Psoas muscle (tissue), 2 donors: ENCODE measurements around a stretch of chr17.

- PRO-cap, 2 experiments: no peak in any of the 2 experiments
These were observed 439.1 kb upstream of the SOX9 start for GRCh38 chr17:71681626-71682142.

- PRO-cap, 2 experiments: peak in 2 of 2 experiments; most common minus-strand start chr17:72120858 (in 2)
These were observed 702 bp upstream of the SOX9 start for GRCh38 chr17:72119693-72120943.

- PRO-cap, 2 experiments: no peak in any of the 2 experiments
These were observed 62.4 kb downstream of the SOX9 start for GRCh38 chr17:72183207-72183722.

GRCh38 chr17:72422718-72423600 lies 302.1 kb downstream of the SOX9 start:
- PRO-cap, 2 experiments: no peak in any of the 2 experiments

- PRO-cap, 2 experiments: no peak in any of the 2 experiments
These were observed 324.2 kb downstream of the SOX9 start for GRCh38 chr17:72444971-72445417.

- PRO-cap, 2 experiments: no peak in any of the 2 experiments
These were observed 368.4 kb downstream of the SOX9 start for GRCh38 chr17:72488999-72489757.

GRCh38 chr17:72550482-72551051 lies 429.7 kb downstream of the SOX9 start:
- PRO-cap, 2 experiments: no peak in any of the 2 experiments

- PRO-cap, 2 experiments: no peak in any of the 2 experiments
These were observed 437.4 kb downstream of the SOX9 start for GRCh38 chr17:72558015-72558908.

- PRO-cap, 2 experiments: peak in 2 of 2 experiments; most common minus-strand start chr17:72592804 (in 2)
These were observed 471.6 kb downstream of the SOX9 start for GRCh38 chr17:72592148-72593062.

GRCh38 chr17:72602853-72603536 lies 482.2 kb downstream of the SOX9 start:
- PRO-cap, 2 experiments: no peak in any of the 2 experiments

GRCh38 chr17:72632059-72632916 lies 460.2 kb downstream of the SLC39A11 start:
- PRO-cap, 2 experiments: no peak in any of the 2 experiments

DNA sequence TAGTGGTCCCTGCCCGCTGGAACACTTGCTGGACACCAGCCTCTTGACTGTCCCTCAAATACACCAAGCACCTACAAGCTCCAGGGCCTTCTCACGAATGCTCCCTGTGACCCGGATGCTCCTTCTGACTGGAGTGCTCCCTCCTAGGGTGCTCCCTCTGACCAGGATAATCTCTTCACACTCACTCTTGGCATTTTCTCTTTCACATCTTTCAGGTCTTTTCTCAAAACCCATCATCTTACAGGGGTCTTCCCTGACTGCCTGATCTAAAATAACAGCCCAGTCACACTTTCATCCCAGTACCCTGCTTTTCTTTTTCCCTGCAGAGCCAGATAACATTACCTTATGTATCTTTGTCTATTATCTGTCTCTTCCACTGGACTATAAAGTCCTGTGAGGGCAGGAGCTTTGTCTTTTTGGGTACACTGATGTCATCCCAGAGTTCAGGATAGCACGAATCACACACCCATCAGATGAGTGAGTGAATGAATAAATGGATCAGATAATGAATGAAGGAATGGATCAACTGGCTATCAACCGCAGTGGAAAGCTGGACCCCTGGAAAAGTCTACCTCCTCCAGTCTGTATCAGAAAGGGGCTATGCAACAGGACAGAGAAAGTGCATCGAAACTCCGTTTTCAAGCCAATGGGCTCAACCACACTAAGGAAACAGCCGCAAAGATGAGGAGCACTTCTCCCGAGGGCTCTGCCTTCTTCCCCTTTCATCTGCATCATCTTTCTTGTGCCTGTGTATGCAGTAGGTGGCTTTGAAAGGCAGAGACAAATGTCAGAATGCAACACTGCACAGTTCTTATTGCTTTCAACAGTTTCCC lies 205.6 kb downstream of the SLC39A11 start:
- PRO-cap, 2 experiments: no peak in any of the 2 experiments

GRCh38 chr17:72968674-72969299 lies 123.7 kb downstream of the SLC39A11 start:
- PRO-cap, 2 experiments: no peak in any of the 2 experiments

DNA sequence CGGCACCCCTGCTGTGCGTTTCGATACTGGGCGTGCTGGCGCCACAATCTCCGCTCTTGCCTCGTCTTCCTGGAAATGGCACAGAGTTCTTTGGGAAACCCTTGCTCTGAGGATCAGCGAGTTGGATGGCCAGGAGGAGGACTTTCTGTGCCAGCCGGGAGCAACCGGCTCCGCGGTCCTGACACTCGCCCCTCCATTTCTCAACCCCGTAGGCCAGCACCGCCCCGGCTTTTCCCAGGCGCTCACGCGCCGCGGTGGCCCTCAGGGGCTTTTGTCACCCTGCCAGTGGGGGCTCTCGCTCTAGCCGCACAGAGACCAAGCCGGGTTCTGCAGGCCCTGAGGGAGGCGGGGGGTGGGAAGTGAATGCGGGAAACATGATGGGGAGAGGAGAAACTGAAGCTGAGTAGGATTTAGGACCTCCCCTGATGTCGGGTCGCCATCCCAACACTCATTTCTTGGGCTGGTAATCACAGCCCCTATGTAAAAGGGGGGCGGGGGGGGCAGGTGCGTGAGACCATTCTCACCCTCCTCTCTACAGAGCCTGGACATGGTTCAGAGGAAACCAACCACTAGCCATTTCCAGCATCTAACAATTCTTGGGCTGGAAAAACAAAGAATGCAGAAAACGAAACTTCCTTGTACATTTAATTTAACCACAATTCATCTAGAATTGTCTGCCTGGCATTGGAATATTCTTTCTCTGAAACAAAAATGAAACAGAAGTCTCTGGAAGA lies 1.3 kb downstream of the SSTR2 start:
- PRO-cap, 2 experiments: no peak in any of the 2 experiments

GRCh38 chr17:73278162-73278819 lies 16.6 kb upstream of the CPSF4L start:
- PRO-cap, 2 experiments: no peak in any of the 2 experiments

GRCh38 chr17:73300309-73300686 lies 11.5 kb downstream of the CDC42EP4 start:
- PRO-cap, 2 experiments: no peak in any of the 2 experiments

- PRO-cap, 2 experiments: no peak in any of the 2 experiments
These were observed 2.9 kb downstream of the CDC42EP4 start for GRCh38 chr17:73308868-73309322.

DNA sequence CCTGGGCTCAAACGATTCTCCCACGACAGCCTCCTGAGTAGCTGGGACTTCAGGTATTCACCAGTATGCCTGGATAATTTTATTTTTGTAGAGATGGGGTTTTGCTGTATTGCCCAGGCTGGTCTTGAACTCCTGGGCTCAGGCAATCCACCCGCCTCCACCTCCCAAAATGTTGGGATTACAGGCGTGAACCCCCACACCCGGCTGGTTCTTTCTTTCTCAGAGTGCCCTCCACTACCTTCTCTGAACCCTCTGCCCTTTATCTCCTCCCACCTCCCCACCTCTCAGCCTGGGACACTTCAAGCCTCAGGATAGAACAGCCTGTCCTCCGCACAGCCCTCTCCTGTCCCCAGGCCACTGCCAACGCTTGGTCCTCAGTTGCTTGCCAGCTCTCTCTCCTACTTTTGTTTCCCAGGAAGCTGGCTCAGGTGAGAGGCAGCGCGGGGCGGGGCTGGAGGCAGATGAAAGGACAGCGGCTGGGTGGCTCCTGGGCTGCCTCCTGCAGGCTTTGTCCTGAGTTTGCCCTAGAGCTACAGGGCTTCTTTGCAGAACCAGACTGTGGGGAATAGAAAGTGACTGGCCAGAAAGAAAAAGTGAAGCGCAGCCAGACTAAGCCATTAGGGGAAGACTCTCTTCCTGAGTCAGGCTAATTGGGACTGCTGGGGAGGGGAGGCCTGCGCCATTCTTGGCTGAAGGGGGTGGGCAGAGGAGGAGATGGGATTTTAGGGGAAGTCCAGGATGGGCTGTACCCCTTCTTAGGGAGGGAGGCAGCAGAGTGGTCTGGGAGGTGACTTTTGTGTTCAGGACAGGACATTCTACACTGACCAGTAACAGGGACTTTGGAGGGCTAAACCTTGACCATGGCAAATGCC lies 48.2 kb upstream of the CDC42EP4 start:
- PRO-cap, 2 experiments: no peak in any of the 2 experiments

DNA sequence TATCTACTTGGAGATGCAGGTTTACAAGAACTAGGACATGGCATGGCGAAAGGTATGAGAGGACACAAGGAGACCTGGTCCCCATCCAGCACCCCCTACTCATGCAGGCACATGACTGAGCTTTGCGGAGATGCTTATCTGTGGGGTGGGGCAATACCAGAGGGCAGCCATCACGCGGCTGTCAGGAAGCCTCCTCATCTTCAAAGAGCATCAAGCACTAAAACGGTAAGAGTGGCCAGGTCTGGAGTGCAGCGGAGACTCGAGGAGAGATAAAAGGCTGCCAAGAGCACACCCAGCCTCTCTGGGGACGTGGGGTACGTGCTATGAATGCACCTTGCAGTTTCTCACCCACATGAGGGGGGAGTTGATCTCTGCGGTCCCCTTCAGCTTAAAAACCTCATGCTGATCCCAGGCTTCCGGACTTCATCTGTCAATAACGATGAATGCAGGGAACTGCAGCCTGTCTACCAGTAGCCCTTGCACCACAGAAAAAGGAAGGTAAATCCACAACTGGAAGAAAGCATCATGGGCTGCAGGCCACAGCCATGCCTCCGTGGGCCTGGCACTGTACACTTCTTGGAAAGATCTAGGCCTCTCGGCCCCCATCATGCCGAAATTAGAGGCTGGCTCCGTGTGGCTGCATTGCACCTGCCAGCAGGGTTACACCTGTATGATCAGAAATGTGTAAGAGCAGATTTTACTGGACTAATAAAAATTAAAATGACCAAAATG lies 52.4 kb downstream of the SDK2 start:
- PRO-cap, 2 experiments: no peak in any of the 2 experiments

- PRO-cap, 2 experiments: no peak in any of the 2 experiments
These were observed 3.4 kb downstream of the SDK2 start for GRCh38 chr17:73640750-73641280.